ENCODE measurements around the genes PRPF19, SLC15A3, PGA5, TKFC, CYB561A3 and SDHAF2.

DNA sequence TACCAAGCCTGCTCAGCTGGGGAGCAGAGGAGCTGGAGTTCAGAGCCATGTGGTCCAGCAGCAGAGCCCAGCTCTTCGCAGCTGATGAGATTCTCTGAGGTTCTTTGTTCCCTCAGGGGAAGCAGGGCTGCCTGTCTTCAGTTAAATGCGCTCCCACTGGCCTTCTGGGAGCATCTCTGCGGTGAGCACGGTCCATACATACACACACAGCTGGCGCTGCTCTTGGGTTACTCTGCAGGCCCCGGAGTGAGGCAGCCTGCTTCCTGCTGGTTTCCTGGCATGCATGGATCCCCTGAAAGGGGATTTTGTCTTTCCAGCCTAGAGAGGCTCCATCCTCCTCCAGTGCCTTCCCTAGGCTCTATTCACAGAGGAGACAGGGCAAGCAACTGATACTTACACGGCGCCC is 5.3 kb upstream of the PTGDR2 start:
- RRBS, 2 experiments: no CpG with 5 or more reads among the region's 8 CpGs

- RRBS, 2 experiments: 0 to 3% methylated on average over 4 of the region's 63 CpGs
Measured at GRCh38 chr11:60906259-60906998, at the start of gene PRPF19. PRPF19 (minus strand) TSS chr11:60906585.

DNA sequence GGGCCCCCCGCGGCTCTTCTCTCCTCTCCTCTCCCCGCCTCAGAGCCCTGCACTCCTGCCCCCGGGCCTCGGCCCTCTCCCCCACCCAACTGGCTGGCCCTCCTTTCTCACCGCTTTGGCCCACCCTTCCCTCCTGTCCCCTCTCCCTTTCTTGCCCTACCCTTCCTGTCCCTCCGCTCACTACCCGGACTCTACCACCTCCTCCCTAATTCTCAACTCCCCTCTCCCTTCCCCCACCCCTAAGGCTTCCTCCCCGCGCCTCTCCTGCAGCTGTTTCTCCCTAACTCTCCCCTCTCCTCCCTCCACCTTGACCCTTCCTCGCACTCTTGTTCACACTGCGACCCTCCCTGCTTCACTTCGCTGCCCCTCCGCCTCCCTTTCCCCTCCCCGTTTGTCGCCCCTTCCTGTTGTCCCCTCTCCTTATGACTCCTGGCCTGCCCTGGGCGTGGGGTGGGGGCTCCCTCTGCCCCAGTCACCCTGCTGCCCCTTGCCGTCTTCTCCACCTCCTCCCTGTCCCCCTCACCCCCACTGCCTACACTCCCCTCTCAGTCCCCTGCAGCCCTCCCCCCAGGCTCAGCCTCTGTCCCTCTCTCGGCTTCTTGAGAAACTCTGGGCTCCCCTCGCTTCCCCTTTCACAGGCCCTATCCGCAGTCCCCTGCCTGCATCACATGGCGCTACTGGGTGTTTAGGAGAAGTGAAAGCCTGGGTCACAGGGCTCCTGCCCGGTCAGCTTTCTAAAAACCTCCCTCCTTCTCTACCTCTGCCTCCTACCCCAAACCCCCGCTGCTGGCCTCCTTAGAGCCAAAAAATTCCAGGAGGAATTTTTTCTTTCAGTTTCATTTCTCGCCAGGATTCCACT is at the start of gene SLC15A3:
Gene SLC15A3 (minus strand): TSS at position 611 of the 859 bp plus-strand sequence.
- RRBS, 2 experiments: 4% methylated on average over 4 to 6 of the region's 25 CpGs

- RRBS, 2 experiments: no CpG with 5 or more reads among the region's 8 CpGs
Measured at GRCh38 chr11:60972608-60973036, 1.1 kb downstream of the CD6 start.

GRCh38 chr11:60992690-60993530 is 21.4 kb downstream of the CD6 start:
- RRBS, 2 experiments: no CpG with 5 or more reads among the region's 17 CpGs

- RRBS, 2 experiments: 65 to 83% methylated on average over 11 to 15 of the region's 62 CpGs
Measured at GRCh38 chr11:61007901-61009172, 36.9 kb downstream of the CD6 start.

GRCh38 chr11:61092186-61092820 is 10.0 kb upstream of the CD5 start:
- RRBS, 2 experiments: no CpG with 5 or more reads among the region's 11 CpGs

DNA sequence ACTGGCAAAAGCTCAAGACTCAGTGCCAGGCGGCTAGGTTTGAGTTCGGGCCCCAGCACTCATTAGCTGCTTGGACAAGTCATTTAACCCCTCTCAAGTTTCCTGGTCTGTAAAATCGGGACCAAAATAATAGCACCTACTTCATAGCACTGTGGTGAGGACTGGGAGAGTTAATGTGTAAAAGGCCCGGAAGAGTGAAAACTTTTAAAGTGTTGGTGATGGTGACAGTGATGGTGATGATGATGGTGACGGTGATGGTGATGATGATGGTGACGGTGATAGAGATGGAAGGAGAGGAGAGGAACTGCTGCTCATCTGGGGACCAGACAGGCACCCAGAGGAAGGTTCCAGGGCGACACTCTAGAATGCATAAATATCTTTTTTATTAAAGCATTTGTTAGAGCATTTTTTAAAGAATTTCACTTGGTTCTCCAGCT is 8.4 kb downstream of the CD5 start:
- RRBS, 2 experiments: no CpG with 5 or more reads among the region's 7 CpGs

GRCh38 chr11:61131135-61131722 is 28.9 kb downstream of the CD5 start:
- RRBS, 2 experiments: 89 to 97% methylated on average over 4 of the region's 11 CpGs

GRCh38 chr11:61164828-61165397 is 3.7 kb upstream of the VPS37C start:
- RRBS, 2 experiments: no CpG with 5 or more reads among the region's 9 CpGs

DNA sequence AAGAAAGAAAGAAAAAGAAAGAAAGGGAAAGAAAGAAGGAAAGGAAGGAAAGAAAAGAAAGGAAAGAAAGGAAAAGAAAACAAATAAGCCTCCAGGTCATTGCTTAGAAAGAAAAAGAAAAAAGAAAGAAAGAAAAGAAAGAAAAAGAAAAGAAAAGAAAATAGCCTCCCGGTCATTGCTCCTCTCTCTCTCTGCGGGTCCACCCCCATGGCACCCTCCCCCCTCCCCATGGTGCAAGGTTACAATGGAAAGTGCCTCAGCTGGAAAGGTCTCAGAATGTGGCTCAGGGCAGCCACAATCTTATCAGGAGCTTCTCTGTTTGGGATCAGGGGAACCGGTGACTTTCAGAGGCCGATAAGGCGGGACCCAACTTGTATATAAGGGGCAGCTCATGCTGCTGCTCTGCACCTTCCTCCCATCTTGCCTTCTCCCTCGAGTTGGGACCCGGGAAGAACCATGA is at the start of gene PGA5:
Gene PGA5 (plus strand): TSS at position 405 of the 460 bp plus-strand sequence.
- RRBS, 2 experiments: no CpG with 5 or more reads among the region's 7 CpGs

DNA sequence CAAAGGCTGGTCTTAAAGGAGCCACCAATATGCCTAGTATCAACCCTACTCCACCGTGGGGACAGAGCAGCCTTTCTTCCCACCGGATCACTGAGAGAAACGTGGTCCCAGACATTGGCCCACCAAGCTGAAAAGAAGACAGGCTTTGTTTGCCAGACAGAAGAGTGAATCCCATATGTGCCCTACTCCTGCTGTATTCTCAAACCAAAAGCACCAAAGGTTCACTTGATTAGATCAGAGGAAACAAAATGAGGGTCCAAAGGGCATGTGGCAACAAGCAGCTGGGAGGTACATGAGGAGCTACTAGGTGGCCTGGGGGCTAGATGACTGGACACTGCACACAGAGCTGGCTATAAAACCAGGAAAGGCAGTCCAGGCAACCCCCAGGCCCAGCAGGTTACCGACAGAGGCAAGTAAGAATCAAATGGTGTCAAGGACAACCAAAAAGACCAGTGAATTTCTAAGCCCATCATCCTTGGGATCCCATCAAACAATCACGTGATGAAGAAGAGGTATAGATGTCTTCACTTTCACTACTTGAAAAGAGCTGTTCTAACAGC is 3.7 kb upstream of the VWCE start:
- RRBS, 2 experiments: no CpG with 5 or more reads among the region's 5 CpGs

GRCh38 chr11:61306896-61307371 is 11.8 kb upstream of the VWCE start:
- RRBS, 2 experiments: no CpG with 5 or more reads among the region's 3 CpGs

DNA sequence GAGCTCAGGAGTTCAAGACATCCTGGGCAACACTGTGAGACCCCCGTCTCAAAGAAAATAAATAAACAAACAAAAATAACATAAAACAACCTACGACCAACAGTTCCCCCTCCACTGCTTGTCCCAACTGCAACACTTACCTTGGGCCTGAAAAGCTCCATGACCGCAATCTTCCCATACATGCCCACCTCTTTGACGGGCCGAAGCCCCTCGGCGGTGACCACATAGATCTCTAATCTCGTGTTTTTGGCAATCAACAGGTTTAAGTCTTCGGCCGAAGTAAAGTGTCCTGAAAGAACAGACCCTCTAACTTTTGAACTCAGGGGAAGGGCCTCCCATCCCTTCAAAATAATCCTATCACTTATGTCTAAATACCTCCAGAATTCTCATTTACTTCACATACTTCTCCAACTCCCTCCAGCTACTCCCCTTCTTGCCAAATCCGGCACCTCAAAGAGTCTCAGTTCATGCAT is 1.5 kb downstream of the DDB1 start:
- RRBS, 2 experiments: no CpG with 5 or more reads among the region's 11 CpGs

GRCh38 chr11:61332961-61333732 is at the start of gene TKFC:
TKFC (plus strand) TSS chr11:61333228.
- RRBS, 2 experiments: under 1 to 1% methylated on average over 25 of the region's 70 CpGs

DNA sequence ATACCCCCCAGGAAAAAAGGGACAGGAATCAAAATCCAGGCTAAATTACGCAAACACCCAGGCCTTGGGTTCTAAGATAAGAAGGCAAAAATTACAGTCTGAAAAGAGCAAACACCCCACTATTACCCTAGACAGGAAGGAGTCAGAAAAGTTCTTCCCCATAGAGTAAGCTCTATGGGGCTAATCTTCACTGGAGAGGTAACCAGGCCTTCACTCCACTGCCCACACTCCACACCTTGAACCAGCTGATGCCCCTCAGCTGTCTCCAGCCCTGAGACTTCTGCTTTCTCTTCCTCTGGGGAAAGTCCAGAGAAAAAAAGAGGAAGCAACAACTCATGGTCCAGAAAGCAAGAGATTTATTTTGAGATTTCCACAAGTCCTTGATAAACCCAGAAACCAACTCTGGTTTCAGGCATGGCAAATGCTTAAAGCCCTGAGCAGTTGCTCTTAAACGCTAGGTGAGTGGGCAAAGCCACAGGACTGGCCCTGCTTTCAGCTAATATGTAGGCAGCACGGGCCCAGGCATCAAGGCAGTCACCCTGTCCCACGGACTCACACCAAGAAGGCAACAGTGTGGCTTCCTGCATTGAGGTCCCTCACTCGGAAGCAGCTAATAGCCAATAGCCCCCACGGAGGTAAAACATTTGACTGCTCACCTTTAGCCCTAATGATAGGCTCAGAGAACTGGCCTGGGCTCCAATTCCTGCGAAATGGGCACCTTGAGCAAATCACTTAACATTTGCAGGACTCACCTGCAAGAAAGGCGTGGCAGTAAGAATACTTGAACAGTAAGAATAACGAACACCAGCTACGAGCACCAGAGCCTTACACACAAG is 4.4 kb downstream of the CYB561A3 start:
- RRBS, 2 experiments: no CpG with 5 or more reads among the region's 10 CpGs

DNA sequence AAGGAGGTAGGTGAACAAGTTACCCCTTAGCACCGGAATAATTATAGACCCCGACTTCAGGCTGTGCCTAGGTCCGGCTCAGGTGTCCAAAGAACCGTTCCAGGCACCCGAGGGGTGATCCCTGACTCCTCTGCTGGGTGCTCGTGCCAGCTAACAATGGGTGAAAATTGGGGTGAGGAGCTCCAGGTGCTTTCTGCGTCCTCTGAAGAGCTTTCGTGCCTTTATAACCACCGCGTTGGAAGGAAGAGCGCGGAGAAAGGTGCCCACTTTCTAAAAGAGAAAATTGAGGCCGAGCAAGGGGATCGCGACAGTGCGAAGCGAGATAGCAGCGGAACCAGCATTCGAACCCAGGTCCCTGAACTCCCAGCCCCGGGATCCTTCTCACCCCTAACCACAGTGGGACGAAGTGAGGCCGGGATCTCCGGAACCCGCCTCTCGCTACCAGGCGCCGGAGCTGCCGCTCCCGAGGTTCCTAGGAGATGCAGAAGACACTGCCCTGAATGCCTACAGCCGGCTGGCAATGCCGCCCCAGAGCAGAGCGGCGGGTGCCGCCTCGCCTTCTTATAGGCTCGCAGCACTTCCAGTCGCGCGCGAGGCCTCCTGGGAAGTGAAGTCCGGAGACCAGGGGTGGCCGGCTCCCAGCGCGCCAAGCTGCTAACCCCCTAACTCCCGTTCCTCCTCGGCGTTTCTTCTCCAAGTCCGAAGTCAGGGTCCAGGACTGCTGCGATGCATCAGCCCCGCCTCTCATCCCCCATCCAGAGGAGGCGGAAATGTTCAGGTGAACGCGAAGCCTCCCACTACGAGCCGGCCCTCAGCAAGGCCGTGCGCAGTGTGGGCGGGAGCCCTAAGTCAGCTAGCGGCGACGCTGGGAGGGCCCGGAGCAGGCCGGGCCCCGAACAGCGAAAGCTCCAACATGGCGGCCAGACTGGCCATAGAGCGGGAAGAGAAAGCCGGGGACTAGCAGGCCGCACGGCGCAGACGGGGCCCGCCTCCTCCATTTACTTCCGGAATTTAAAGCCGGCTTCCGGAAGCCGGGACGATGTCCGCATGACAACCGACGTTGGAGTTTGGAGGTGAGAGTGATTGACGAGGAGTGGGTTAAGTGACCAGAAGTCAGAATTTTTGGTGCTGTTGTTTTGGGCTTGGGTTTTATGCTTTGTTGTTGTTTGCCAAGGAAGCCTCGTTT is at the start of gene CYB561A3:
Gene CYB561A3 (minus strand): TSS at position 535 of the 1,186 bp plus-strand sequence.
- RRBS, 2 experiments: under 1 to 3% methylated on average over 34 of the region's 83 CpGs

GRCh38 chr11:61429632-61430742 is at the start of gene SDHAF2:
SDHAF2 (plus strand) TSS chr11:61430124.
- RRBS, 2 experiments: under 1 to 1% methylated on average over 36 of the region's 88 CpGs

GRCh38 chr11:61454183-61455027 is 24.5 kb downstream of the SDHAF2 start:
- RRBS, 2 experiments: no CpG with 5 or more reads among the region's 14 CpGs

DNA sequence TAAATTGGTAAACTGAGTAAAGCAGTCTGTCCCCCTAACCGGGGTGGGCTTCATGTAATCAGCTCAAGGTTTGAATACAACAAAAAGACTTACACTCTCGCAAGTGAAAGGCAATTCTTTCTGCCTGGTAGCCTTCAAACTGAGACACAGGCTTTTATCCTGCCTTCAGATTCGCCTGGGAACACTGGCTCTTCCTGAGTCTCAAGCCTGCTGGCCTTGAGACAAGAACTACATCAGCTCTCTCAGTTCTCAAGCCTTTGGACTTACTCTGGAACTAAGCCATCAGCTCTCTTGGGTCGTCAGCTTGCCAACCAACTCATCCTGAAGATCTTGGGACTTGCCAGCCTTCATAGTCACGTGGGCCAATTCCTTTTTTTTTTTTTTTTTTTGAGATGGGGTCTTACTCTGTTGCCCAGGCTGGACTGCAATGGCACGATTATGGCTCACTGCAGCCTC is 8.1 kb upstream of the PPP1R32 start:
- RRBS, 2 experiments: no CpG with 5 or more reads among the region's 6 CpGs

Measured in NT2/D1 (cell line).